Hematopoietic multipotent progenitor cell (in vitro differentiated cells): ENCODE measurements around a stretch of chr1.

DNA sequence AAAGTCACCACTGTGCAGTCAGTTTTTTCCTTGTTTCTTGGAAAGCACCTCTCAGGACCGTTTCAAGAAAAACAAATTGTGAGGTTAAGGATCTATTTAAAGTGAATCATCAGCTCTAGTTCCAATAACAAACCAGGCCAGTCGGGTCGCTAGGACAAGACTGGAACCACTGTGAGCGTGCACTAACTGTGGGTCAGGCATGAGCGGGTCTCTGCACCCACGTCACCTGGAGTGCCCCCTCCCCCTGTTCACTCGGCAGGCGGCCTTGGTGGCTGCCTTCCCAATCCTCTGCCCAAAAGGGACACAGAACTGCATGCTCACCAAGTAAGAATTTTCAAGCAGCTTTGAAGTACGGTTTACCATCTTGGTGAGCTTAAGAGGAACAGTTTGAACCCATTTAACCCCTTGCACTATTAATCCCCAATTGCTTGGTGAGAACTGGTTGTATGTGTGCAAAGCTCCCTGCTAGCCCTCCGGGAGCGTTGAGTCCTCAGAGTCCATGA, 199.6 kb upstream of the IRF2BP2 start:
- CAGE, long polyA plus RNA, result no peak

GRCh38 chr1:234824796-234825311, 214.9 kb upstream of the IRF2BP2 start:
- CAGE, long polyA plus RNA, result no peak

GRCh38 chr1:234836095-234836855, 226.3 kb upstream of the IRF2BP2 start:
- CAGE, long polyA plus RNA, result no peak

DNA sequence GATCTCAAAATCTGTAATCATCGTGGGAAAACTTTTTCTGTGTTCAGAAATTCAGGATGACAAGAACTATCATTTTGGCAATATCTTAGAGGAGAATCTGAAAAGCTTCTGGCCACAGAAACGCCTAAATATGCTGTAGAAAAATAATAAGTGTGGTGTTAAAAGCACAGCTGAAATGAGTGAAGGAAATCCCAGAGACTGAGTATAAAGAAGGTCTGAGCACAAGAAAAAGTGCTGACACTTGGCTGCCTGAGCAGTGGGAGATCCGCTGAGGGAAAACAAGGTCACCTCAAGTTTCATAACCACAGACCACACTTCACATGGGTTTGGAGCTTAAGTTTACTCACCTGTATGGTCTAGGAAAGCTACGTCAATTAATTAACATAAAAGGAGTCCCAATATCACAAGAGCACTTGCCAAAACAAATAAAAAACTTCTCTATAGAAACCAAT, 235.2 kb upstream of the IRF2BP2 start:
- CAGE, long polyA plus RNA, result no peak

DNA sequence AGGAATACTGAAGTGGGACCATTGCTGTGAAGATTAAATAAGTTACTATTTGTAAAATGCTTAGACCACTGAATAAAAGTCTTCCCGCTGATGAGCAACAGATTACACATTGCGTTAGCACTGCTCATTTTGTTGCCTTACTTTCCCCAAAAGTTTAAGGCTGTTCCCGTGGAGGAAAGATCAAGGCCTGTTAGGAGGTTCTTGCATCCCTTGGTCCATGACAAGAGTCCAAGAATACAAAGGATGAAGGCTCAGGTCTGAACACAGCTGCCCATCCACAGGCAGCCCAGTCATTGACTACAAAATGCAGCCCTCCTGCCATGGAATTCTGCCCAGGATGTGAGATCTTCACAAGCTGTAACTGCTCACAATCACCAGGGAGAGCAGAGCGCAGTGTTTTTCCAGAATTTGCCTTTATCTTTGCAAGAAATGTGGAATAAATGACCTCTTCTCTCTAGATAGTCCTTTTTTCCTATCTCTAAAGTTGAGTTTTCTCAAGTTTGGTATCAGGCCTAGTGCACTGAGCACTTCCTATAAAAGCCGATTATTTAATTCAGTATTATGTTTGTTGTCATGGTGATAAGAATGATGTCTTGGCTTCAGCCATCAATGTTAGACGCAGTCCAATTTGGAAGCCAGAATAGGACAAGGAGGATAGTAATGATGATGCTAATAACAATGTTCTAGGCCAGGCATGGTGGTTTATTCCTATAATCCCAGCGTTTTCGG, 246.8 kb upstream of the IRF2BP2 start:
- CAGE, long polyA plus RNA, result no peak

- CAGE, long polyA plus RNA, result no peak
These were observed 229.2 kb downstream of the TOMM20 start for GRCh38 chr1:234899429-234899746.

DNA sequence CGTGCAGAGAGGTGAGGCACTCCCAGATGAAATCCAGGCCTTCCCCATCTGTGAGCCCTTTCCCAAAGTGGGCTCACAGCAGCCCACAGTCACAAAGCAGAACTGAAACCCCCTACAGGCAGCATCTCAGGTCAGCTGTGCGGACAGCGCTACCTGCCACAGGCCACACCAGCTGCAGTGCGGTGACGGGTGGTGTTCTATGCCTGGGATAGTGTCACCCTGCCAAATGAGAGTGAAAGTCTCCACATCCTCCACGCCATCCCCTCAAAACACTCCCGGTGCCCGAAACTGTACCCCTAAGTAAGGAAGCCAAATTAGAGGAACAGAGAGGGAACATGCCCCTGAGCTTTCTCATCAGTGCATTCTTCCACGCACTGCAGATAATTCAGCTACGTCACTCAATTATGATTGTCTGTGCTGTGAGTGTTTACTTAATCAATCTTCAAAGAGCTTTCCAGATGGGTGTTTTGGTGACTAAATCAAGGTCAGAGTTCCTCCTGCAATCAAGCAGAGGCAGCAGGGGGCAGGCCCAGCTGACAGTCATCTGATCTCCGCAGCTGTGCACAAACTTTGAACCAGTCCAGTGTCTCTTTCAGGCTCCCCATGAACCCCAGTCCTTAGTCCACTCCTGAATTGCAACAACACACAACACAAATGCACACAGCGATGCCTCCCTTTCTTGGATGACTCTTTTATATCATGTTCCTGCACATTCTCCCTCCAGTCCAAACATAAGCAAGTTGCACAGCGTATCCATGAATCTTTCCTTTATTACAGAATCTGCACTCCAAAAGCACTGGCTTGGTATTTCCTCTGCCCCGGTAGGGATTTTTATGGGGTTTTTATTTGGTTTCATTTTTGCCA, 150.0 kb downstream of the TOMM20 start:
- CAGE, long polyA plus RNA, result no peak

DNA sequence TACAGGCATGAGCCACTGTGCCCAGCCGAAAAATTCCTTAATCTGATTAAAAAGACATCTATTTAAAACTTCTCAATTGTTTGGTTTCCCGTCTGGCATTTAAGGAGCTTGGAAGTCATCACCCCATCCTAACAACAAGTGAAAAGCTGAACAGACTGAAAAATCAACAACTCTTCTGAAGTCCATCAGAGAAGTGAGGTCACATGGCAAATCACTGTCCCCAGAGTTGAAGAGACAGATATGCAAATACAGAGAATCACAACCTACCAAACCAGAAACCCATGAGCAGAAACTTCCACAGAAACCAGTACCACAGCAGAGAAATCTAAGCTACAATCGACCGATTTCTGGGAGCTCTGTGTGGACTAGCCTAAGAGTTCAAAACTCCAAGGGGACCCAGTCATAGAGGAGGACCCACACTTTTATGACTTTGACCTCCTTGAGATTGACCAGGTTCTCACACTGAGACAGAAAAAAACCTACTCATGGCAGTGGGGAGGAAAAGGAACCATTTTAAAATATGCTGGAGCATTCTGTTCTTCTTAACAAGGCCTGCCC, 93.8 kb downstream of the TOMM20 start:
- CAGE, long polyA plus RNA, result no peak

- CAGE, long polyA plus RNA, result no peak
These were observed 12.6 kb upstream of the TOMM20 start for GRCh38 chr1:235141121-235141682.

GRCh38 chr1:235156508-235157101, 4.4 kb downstream of the RBM34 start:
- CAGE, long polyA plus RNA, result no peak

DNA sequence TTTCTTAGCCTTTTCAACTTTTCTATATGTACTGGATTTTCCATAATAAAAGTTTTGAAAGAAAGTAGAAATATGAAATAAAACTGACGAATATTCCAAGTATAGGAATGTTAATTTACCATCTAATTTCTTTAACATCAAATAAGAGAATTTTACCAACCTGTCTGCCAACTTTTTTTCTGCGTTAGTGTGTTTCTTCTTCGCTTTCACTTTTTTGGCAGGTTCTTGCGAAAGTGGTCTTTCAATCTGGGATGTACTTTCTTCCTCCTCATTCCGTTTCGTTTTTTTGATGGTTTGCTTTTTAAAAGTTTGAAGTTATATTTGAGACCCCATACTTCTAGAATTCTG, 725 bp downstream of the RBM34 start:
- CAGE, long polyA plus RNA, result no peak

- CAGE, long polyA plus RNA, result no peak
These were observed 651 bp upstream of the RBM34 start for GRCh38 chr1:235161686-235162116.

DNA sequence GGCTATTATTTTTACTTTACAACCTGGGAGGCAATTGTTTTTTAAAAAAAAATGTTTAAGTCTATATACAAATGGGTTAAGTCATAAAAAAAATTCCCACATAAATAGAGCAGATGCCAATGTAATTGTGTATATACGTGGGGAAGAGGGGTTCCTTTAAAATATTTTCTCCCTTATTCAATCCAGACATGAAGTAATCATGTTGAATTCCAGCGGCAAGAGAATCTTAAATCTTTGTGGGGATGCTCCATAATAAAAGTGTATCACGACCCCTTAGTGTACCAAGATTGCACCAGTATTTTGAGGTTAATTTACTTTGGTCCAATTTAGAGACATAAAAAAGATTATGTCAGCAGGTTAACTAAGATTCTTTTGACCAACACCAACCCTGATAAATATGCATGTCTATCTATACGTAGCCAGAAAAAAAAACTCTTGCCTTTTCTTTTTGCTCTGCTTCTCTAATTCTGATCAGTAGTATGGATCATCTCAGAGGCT, 62.0 kb downstream of the ARID4B start:
- CAGE, long polyA plus RNA, result no peak

DNA sequence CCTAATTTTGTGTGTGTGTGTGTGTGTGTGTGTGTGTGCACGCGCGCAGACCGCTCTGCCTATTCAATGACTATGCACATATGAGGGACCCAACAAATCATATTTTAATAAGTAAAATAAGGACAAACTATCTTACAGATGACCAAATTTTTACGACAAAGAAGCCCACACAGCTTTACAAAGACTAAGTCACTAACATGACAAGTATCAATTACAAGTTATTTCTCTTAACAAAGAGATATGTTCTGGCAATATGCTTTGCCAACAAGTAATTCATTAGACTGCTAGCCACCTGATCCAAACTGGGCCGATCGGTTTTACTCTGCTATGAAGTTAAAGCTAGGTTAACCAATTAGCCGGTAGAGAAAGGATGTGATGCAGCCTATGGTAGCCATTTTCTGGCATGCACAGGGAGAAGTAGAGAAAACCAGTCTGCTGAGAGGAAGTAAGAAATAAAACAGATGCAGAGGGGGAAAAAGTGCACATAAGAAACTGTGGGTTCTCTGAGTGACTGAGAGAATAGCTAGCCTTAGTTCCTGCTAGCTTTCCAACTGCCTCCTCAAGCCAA, 52.9 kb downstream of the ARID4B start:
- CAGE, long polyA plus RNA, result no peak

DNA sequence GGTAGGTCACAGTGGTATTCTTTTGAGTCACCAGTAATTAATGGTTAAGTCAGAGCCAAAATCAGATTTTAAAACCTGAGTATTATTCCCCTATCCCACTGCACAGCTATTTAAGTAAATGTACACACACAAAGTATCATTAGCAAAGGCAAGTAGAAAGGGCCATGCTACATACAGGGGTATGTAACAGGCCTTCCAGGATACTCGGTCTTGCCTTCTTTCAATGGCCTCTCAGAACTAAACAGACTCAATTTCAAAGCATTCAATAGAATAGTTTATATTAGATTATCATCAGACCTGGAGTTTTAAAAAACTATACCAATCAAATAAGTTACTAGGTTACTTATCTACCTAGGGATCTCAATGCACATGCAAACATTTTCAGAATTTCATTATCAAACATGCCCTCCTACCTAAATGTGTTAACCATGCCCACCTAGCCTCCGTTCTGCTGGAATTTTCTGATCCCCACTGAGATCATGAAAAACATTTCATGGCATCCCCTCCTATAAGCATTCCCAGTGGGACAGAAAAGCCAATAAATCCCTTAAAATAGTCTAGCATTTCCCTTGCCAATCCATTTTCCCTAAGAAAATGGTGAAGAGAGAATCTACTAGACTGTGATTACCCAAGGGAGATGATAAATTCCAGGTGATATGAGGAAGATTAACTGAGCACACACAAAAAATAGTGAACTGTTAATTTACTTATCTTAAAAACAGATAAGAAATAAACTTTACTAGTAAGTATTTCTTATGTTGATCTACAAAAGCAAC, 49.9 kb downstream of the ARID4B start:
- CAGE, long polyA plus RNA, result no peak

GRCh38 chr1:235326520-235326943, 1.4 kb downstream of the ARID4B start:
- CAGE, long polyA plus RNA, result no peak

DNA sequence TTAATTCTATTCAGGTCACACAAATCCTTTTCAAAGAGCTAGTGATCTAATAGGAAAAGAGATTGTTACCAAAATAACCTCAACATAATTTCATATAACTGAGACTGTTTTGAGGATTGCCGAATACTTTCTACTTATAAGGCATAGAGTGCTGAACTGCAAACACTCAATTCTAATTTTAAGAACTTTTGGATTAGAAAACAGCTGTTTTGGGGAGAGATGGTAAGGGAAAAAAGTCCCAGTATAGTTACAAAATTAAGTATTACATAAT, 1.3 kb downstream of the B3GALNT2 start:
- CAGE, long polyA plus RNA, result no peak

DNA sequence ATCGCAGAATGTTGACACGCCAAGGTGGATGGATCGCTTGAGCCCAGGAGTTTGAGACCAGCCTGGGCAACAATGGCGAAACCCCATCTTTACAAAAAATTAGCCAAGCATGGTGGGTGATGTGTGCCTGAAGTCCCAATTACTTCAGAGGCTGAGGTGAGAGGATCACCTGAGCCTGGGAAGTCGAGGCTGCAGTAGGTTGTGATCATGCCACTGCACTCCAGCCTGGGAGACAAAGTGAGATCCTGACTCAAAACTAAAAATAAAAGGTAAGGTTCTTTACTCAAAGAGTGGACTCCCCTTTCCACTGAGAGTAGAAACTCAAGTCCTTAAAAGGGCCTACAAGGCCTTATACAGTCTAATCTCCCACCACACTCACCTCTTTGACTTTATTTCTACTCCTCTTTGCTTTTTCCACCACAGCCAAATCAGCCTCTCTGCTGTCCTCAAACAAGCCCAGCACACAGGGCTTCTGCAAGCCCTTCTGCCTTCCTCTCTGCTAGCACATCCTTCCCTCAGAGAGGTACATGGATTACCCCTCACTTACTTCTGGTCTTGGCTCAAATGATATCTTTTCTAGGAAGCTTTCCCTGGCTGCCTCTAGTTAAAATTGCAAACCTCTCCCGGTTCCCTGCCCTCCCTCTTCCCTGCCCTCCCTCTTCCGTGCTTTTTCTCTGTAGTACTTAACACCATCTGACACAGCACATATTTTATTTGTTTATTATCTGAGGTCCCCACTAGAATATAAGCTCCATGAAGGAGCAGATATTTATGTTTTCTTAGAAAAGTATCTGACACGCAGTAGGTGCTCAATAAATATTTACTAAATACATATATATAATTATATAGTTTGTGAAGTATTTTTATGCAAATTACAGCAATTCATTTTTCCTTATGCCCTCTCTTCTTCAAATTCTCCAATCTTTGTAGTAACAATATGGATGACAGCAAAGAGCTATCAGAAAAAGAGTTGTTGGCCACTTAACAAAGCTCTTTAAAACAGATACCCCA, 1.7 kb downstream of the LYST start:
- CAGE, long polyA plus RNA, result no peak

DNA sequence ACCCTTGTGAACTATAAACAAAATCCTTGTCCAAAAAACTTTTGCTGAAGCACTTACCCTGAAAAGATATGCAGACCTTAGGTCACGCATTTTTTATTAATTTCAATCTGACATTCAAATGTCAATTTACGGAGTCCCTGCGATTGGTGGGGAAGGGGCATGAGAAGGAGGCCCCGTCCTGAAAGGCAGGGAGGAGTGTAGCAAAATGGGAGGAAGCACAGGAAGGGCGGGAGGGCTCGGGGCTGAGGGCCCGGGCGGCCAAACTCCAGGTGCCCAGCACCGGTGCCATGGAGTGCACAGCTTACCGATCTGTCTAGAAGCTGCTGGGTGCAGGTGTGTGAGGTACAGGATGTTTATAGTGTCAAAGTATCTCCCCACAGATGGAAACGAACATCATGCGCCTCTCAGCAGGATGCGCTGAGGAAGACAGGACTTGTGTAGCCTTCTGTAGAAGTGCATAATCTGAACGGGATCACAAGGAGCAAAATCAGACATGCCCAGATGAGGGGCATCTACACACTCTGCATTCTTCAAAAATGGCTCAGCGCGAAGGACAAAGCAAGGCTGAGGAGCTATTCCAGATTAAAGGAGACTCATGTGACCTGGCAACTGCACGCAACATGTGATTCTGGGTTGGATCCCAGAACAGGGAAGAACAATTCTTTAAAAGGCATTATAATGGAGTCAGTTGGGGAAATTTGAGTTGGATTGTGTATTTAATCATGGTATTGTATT, 68.9 kb upstream of the LYST start:
- CAGE, long polyA plus RNA, result no peak

GRCh38 chr1:236129165-236129900, 13.0 kb upstream of the GPR137B start:
- CAGE, long polyA plus RNA, result no peak